ENCODE measurements around a stretch of chr4.

- RRBS: 26% methylated on average over 29 of the region's 105 CpGs
Measured at GRCh38 chr4:1194176-1195705, 22.4 kb upstream of the SPON2 start.

DNA sequence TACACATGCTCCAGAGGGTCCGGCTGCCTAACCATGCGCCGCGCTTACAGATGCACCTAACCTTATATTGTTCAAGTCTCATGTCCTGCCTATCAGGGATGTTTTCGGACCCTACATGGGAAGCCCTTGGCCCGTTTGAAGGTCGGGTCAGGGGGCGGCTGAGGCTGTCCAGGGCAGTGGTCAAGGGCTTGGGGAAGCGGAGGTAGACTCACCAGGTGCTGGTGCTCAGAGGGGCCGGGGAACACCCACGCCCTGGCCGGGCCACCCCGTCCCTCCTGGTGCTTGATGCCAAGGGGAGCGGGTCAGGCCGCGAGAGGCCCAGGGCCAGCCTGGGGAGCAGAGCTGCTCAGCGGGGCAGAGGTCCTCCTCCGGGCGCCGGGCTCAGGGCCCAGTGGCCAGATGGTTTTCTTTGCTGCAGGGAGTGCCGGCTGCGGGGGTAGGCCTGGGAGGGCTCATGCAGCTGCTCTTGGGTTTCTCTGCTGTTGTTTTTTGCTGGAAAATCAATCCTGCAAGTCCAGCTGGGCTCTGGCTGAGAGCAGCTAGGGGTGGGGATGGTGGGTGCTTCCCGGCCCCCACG, 35.4 kb upstream of the SPON2 start:
- RRBS: 14% methylated on average over 1 of the region's 24 CpGs

DNA sequence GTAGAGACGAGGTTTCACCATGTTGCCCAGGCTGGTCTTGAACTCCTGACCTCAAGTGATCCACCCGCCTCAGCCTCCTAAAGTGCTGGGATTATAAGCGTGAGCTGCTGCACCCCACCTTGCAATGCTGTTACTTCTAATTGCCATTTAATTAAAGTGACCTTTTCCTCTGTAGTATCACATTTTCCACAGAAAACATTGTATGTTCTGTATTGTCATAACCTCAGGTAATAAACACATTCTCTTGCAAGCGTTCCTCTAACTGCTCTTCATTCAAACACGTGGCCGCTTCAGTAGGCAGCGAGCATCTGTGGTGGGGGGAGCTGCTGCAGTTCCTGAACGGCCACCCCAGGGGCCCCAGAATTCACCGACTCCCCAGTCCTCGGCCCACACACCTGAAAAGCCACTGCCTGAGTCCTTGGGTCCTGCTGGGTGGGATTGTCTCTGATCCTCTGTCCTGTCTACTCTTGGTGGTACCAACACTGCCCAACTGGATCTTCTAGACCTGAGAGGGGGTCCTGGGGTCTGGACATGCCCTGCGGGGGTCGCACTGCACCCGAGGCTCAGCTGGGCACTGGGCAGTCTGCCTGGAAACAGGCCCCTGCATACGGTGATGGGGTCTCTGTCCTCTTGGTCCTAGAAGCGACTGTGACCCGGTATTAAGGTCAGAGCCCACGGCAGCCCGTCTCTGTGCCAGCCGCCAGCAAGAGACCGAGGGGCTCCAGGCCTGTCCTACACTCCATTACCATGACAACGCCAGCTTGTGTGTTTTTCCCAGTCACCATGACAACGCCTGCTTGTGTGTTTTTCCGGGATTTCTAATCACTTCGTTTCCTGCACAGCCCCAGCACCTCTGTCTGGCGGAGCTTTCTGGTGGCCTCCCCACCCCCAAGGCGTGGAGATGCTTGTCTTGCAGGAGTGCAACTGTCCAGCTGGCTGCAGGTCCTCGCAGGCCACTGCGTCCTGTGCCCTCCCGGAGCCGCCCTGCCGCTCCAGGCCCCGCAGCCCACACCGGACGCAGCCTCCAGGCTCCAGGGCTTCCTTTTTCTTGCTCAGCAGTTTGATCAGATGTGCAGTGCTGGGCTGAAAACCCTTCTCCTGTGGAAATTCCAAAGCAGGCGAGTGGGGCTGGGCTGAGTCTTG, 16.1 kb downstream of the CTBP1 start:
- RRBS: 29% methylated on average over 5 of the region's 35 CpGs

- RRBS: 91% methylated on average over 2 of the region's 26 CpGs
Measured at GRCh38 chr4:1242565-1243225, 6.2 kb downstream of the CTBP1 start.

DNA sequence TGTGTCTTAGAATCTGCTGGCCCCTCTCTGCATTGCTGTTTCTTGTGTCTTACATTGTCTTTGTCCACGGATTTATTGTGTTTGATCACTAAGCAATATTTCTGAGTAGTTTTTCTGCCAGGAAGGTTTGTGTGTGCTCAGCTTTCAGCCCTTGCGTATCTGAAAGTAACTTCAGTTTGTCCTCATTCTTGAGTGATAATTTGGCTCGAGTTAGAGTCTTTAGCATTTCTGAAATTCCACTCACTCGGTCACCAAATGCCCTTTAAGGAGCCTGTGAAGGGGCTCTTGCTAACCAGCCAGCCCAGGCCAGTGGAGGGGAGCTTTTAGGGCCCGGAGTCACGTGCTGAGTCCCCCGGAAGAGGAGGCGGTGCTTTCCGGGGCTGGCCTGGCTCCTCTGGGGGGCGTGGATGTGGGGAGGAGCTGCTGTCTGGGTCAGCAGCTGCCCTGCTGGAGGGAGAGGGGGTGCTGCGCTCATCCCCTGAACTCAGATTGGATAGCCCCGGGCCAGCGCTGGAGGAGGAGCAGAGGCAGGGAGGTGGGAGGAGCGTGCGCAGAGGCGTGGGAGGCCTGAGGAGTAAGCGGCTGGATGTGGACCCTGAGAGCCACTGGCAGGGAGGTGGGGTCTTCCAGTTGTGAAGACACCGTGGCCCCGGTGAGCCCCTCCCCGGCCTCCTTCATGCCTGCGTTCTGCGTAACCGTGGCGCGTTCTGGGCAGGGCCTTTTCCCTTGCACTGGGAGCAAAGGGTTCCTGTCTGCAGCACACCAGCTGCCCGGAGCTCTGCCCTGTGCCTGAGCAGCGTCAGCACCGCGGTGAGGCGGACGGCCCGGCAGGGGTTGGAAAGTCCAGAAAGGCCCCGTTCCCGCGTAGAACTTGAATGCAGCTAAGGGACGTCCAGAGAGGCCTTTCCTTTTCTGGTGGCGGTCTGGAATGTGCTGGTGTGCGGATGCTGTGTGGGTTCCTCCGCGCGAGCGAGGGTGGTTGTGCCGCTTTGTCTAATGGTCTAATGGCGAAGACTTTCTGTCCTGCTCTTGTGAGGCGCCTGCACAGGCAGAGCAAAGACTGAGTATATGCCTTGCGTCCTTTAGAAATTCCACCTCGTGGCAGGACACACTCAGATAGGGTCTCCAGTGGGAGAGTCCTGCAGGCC, 19.7 kb downstream of the MAEA start:
- RRBS: 4% methylated on average over 11 of the region's 47 CpGs

DNA sequence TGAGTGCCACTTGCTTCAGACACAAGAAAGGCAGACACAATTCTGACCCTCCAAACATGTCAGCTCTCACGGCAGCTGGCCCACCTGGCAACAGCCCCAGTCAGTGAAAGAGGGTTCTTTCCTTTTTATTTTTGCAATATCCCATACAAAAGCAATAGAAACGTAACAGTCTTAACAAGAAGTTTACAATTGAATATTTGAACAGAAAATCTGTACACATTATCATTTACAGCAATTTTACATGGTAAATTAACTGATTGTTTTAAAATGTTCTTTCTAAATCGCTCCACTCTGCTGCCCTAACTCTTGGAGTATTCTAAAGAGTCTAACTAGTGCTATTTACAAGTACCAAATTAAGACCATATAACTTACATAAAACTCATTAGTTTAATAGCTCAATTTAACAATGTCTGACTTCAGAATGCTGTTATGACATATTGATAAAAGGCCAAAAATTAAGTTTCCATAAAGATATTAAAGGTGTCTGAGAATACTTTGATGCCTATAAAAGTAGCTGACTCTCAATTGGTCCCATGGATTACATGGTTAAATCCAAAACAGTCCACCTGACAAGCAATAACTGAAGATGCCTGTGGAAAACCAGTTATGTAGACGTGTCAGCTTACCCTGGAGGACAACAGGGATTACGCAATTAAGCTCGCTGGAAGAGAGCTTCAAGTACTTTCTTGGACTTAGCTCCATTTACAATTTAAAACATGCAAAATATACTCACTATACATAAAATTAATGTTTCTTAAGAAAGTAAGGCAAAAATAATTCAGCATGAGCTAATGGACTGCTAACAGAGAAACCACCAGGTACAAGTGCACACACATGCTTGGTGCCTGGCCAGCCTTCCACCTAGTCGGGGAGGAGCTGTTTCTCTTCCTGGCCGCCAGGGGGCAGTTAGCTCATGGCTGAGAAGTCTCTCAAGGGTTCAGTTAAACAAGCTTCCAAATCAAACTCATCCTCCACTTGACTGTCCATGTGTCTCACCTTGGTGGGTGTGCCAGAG, 8.9 kb upstream of the FAM53A start:
- RRBS: no CpG with 5 or more reads among the region's 8 CpGs

- RRBS: 36% methylated on average over 6 of the region's 35 CpGs
Measured at GRCh38 chr4:1722679-1724099, 1.9 kb downstream of the TACC3 start.

- RRBS: 80% methylated on average over 4 of the region's 10 CpGs
Measured at GRCh38 chr4:1750754-1751264, 29.5 kb downstream of the TACC3 start.

DNA sequence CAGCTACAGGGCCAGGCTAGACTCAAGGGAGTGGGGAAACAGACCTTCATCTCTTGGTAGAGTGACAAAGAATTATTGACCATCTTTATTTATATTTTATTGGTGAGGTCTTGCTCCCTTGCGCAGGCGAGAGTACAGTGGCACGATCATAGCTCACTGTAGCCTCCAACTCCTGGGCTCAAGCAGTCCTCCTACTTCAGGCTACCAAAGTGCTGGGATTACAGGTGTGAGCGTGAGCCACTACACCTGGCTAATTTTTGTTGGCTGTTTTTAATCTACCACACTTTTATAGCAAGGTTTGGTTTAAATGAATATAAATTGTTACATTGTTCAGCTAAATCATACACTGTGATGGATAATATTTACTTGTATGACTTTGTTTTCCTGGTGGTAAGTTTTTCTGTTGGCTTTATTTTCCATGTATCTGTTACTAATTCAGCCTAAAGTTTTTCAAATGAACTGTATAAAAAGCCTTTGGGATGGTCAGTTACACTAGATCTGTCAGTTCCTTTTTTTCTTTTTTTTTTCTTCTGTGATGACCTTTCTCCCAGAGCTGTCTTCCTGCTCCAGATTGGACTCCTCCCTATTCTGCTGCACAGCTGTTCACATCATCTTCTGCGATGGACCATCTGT, 16.3 kb downstream of the NSD2 start:
- RRBS: no CpG with 5 or more reads among the region's 5 CpGs

GRCh38 chr4:2059391-2060106, 422 bp downstream of the NAT8L start:
- RRBS: 4% methylated on average over 29 of the region's 118 CpGs

GRCh38 chr4:2064243-2064999, 5.3 kb downstream of the NAT8L start:
- RRBS: 84% methylated on average over 21 of the region's 41 CpGs

- RRBS: no CpG with 5 or more reads among the region's 26 CpGs
Measured at GRCh38 chr4:2250861-2251503, 9.1 kb upstream of the HAUS3 start.

GRCh38 chr4:2270138-2270741, 8.3 kb upstream of the MXD4 start:
- RRBS: 43% methylated on average over 4 of the region's 20 CpGs

DNA sequence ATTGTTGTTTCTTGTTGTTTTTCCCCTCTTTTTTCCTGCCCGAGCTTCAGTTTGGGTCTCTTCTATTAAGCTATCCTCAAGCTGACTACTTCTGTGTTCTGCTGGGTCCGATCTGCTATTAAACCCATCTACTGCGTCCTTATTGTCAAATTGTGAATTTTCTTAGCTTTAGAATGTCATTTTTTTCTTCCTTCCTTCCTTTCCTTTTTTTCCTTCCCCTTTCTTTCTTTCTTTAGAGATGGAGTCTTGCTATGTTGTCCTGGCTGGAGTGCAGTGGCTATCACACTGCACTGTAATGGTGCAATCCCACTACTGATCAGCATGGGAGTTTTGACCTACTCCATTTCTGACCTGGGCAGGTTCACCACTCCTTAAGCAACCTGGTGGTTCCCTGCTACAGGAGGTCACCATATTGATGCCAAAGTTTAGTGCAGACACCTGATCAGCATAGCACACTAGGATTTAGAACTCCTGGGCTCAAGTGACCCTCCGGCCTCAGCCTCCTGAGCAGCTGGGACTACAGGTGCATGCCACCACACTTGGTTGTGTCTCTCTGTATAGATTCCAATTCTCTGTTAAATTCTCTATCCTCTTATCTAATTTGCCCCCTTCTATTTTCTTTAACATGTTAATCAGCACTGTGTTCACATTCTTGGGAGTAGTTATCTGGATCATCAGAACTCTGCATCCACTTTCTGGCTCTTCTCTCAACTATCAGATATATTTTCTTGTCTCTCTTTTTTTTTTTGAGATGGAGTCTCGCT, 54.2 kb upstream of the MXD4 start:
- RRBS: no CpG with 5 or more reads among the region's 5 CpGs

- RRBS: no CpG with 5 or more reads among the region's 8 CpGs
Measured at GRCh38 chr4:2333619-2333929, 71.7 kb upstream of the MXD4 start.

- RRBS: no CpG with 5 or more reads among the region's 16 CpGs
Measured at GRCh38 chr4:2363183-2364110, 55.0 kb downstream of the ZFYVE28 start.

GRCh38 chr4:2513191-2513932, 23.1 kb upstream of the FAM193A start:
- RRBS: no CpG with 5 or more reads among the region's 13 CpGs

DNA sequence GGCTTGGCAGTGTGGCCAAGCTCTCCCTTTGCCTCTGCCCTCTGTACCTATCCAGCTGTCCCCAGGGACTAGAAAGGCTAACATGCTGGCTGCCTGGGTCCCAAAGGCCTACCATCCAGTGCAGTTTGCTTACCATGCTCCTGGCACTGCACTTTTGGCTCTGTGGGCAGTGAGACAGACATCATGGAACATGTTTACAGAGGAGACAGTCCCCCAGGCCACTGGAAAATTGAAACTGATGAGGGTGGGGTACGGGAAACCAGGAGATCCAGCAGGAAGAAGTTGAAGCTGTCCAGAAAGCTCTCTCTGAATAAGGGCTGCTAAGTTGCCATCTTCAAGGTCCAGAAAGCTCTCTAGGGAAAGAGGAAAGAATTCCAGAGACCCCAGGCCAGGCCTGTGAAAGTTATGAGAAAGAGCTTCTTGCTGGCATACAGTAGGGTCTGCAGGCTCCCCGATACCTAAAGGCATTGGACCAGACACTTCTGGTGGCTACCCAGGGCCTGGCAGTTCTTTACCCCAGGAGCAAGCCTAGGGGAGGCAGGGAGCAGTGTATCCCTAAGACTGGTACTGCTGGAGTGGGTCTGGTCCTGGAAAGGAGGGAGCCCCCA, 20.0 kb upstream of the FAM193A start:
- RRBS: no CpG with 5 or more reads among the region's 2 CpGs

DNA sequence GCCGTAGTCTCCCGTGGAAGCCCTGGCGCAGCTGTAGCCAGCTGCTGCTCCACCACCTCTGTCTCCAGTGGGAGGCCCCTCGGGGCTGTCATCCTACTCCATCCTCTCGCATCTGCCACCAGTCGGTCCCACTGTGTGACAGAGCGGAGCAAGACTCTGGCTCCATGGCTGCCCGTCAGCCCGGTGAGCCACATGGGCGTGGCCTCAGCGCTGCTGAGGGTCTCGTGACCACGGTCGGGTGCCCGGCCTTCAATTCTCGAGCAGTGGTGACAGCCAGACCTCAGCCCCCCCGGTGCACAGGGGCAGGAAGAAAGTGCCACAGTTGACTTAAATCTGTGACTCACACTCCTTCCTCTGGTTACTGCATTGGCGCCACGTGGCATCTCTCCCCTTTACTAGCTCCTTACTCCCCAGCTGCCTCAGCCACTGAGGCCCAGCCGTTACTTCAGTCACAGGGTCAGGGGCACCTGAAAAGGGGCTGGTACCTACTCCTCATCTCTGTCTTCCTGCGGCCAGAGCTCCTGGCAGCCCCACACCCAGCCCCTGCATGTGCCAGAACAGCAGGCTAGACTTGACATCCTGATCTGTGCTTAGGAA, 66.3 kb downstream of the TNIP2 start:
- RRBS: 81% methylated on average over 8 of the region's 21 CpGs

GRCh38 chr4:2761503-2762023, 5.4 kb upstream of the TNIP2 start:
- RRBS: 63% methylated on average over 3 of the region's 8 CpGs